ENCODE measurements around the genes ERVV-2, VN1R4 and TMC4.

- PRO-cap: bidirectional peak, plus-strand start at chr19:52942774, minus-strand start at chr19:52942584; unidirectional peak, plus-strand start at chr19:52942958
- RAMPAGE, long total RNA: start-site peak on the minus strand at chr19:52942572-52942590, 56 reads
Measured at GRCh38 chr19:52942297-52943468, 19.5 kb upstream of the ZNF888 start.

- PRO-cap: no peak
- RAMPAGE, long total RNA: no peak
Measured at GRCh38 chr19:53044590-53044886, at the start of gene ERVV-2. Gene ERVV-2, plus strand, starts transcription at chr19:53044740.

DNA sequence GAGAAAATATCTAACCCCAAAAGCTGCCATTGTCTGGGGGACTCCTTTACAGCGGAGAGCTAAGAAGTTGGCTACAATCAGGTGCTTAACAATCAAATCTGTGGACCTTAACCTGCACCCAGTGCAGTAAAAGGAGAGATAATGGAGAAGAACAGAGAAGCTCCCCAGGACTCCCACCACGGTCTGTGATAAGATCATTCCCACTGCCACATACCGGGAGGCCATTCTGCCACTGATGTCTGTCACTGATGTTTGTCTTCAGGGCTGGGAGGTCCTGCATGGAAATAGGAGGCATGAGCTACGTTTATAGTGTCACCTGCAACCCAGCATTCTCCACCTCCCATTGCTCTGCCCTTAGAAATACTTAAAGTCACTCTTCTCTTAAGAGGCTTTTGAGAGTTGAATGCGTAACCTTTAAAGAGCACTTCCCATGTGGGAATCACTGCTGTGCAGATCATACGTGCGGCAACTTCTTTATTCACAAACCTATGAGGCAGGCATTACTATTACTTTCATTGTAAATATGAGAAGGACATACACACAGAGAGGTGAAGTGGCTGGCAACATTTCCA, at the start of gene VN1R4:
Gene VN1R4 (minus strand): TSS at position 283 of the 572 bp plus-strand sequence.
- PRO-cap: no peak
- RAMPAGE, long total RNA: no peak

DNA sequence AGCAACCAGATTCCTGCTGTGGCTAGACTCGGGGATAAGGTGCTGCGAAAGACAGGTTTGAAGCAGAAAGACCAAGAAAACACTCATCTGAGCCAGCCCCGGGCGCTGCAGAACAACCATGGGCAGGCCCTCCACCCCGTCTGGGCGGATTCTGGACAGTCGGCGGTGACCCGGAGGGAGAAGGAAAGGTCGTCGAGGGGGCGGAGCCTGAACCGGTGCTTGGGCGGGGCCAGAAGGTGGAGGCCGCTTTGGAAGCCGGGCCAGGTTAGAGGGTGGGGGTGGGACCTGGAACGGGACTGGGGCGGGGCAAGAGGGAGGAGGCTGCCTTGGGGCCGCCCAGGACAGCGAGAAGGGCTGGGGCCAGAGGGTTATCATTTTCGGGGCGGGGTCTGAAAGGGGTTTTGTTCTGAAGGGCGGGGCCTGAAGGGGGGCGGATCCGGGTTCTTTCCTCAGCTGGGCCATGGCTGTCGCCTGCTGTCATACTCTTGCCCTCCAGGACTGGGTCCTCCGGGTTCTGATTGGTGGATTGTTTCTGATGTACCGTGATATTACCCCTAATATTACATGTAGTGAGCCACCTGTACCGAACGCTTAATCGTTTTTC, 4.9 kb upstream of the ZNF765 start:
- PRO-cap: no peak
- RAMPAGE, long total RNA: no peak

DNA sequence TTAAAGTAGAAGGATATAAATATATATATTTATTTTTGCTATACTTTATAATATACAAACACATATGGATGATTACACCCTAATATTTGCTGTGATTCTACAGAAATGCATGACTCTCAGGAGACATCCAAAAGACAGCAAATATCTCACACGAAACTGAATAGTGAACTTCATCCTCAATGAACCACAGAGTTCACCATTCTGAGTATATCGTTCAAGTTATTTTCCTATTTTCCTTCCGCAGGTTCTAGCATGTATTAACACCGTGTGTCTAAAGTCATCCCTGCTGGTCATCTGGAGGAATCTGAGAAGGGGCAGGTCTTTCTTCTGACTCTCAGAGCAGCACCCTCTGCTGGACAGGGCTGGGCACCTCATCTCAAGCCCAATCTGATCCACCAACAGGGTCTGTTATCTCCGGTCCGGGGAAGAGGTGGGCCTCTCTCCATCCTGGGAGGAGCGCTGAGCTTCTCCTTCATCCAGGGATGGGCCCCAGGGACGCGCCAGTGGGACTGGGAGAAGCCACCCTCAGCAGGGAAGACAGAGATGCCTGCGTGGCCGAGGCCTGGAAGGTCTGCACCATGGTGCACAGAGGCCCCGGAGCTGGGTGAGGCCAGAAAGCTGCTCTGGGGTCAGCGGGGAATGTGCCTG, 26.1 kb upstream of the ZNF331 start:
- PRO-cap: unidirectional peak, minus-strand start at position 296 of the sequence
- RAMPAGE, long total RNA: no peak

DNA sequence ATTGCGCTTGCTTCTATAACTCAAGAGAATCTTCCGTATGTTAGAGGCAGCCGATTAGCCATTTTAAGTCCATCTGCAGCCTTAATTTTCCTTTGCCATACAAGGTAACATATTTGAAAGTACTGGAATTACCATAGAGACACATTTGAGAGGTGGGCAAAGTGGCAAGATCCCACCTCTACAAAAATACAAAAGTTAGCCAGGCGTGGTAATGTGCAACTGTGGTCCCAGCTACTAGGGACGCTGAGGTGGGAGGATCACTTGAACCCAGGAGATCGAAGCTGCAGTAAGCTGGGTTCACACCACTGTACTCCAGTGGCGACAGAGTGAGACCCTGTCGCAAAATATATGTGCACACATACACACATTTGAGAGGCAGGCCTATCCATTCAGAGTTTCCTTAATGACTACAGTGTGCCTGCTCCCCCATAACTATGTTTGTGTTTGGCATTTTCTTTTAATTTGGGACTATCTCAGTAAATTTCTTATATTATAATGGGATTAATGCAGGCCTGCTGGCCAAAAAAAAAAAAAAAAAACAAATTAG, 22.9 kb downstream of the ZNF331 start:
- PRO-cap: no peak
- RAMPAGE, long total RNA: no peak

GRCh38 chr19:53561479-53561912, 23.6 kb downstream of the ZNF331 start:
- PRO-cap: unidirectional peak, plus-strand start at chr19:53561614
- RAMPAGE, long total RNA: no peak

GRCh38 chr19:53576552-53576751, 38.5 kb downstream of the ZNF331 start:
- PRO-cap: no peak
- RAMPAGE, long total RNA: no peak

DNA sequence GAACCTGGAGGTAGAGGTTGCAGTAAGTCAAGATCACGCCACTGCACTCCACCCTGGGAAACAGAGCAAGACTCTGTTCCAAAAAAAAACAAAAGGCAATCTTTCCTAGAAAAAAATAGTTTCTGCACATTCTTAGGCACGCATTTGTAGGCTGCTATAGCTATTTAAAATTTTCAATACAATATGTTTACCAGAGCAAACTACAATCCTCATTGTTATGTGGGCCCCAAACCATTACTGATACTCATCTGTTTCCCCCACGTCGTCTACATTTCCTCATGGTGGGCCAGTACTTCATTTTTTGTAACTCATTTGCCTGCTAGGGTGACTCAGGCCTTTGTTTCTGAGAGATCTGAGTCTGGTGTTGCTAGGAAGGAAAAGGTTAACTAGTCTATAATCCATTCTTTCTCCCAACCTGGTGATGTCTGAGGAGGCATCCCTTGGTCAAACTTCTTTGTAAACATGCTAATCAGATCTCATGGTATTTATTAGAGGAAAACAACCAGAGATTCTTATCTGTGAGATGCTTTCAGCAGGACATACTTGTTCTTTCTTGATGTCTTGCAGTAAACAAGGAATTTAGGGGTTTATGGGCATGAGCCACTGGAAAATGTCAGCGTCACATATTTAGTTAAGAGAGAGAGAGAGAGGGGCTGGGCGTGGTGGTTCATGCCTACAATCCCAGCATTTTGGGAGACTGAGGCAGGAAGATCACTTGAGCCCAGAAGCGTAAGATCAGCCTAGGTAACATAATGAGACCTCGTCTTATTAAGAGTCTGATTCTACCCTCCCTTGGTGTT, 9.9 kb upstream of the DPRX start:
- PRO-cap: no peak
- RAMPAGE, long total RNA: no peak

DNA sequence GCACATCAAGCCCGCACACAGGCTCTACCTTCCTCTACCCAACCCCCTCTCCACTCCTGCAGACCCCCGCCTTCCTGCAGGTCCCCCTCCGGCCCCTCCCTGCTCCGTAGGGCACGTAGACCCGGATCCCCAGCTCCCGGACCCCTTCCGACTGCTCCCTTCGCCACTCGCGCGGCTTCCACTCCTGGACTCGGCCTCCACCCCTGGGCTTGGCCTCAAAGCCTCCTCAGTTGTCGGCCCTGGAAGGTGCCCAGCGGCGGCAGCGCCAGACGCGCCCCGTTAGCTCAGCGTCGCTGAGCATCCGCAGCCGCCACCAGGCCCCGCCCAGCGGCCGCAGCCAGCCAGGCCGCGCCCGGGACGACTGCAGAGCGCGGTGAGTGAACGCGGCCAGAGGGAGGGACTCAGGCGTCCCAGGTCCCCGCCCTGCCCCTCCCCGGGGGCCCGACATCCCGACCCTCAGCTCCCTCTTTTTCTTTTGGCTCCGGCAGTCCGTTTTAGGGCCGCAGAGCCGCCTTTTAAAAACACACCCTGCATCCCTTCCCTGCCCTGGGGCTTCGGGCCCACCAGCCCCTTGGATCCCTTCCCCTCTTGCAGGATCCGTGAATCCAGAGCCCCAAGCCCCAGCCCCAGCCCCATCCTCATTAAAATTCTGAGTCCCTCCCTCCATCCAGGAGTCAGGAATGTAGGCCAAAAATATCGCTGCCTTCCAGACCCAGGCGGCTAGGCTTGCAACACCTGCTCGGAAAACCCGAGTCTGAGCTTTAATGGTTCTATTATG, 1.4 kb upstream of the MYADM start:
- PRO-cap: bidirectional peak, plus-strand start at position 366 of the sequence, minus-strand start at position 192 of the sequence
- RAMPAGE, long total RNA: no peak

DNA sequence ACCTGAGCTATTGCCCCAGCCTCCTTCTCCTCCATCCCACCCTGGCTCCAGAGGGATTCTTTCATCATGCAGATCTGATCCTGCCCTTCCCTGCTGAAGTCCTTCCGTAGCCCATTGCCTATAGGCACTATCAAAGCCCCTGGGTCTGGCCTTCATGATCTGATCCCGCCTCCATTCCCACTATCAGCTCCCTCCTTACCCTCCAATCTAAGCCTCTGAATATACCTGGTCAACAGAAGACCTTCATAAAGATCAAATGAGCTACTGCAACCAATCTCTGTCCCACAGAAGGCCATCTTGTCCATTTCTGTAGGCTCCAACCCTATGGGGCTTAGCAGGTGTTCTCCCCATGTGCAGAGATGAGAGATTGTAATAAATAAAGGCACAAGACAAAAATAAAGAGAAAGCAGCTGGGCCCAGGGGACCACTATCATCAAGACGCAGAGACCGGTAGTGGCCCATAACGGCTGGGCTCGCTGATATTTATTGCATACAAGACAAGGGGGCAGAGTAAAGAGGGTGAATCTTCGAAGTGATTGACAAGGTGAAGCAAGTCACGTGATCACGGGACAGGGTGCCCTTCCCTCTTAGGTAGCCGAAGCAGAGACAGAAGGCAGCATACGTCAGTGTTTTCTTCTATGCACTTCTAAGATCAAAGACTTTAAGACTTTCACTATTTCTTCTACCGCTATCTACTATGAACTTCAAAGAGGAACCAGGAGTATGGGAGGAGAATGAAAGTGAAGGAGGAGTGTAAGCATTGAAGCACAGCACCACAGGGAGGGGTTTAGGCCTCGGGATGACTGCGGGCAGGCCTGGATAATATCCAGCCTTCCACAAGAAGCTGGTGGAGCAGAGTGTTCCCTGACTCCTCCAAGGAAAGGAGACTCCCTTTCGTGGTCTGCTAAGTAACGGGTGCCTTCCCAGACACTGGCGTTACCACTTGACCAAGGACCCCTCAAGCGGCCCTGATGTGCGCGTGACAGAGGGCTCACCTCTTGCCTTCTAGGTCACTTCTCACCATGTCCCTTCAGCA, 4.7 kb upstream of the PRKCG start:
- PRO-cap: no peak
- RAMPAGE, long total RNA: no peak

DNA sequence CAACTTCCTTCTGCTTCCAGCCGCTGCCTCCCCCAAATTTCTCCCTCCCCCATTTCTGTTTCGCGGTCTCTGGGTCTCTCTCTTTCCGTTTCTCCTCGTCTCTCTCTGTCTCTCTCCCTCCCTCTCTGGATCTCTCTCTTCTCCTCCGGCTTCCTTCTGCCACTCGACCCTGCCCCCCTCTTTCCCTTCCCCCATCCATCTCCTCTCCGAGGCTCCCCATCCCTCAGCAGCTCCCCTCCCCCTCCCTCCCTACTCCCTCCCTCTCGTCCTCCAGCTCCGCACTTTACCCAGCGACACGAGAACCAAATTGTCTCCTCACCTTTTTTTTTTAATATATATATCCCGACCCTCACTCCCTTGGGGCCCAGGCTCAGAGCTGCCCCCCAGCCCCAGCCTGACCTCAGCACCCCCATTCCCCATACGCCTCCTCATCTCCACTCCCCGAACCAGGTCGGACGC, 3.5 kb upstream of the CACNG8 start:
- PRO-cap: no peak
- RAMPAGE, long total RNA: no peak

GRCh38 chr19:54094603-54095002, 6.0 kb downstream of the OSCAR start:
- PRO-cap: no peak
- RAMPAGE, long total RNA: no peak

DNA sequence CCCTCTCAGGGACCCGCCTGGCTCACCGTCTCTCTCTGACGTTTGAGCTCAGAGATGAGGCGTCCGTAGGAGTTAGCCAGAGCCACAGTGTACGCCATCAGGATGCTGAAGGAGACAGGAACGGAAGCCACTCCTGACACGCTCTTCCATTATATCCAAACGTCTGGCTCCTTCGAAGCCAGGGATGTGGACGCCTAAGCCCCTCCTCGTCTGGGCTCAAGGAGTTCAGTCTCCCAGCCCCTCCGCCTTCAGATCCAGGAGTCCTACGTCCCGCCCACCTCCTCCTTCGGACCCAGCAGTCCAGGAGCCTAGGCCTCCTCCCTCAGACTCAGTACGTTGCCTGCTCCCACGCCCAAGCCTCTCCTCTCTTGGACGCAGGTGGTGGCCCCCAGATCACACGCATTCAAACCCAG, 926 bp upstream of the LENG1 start:
- PRO-cap: no peak
- RAMPAGE, long total RNA: no peak

GRCh38 chr19:54164439-54165162, 5.1 kb upstream of the LENG1 start:
- PRO-cap: unidirectional peak, minus-strand start at chr19:54164735
- RAMPAGE, long total RNA: no peak

- PRO-cap: unidirectional peak, minus-strand start at chr19:54172766
- RAMPAGE, long total RNA: start-site peak on the minus strand at chr19:54173139-54173174, 48 reads
Measured at GRCh38 chr19:54172222-54173479, at the start of gene TMC4. Gene TMC4, minus strand, starts transcription at chr19:54173160.

GRCh38 chr19:54189238-54189485, 218 bp downstream of the MBOAT7 start:
- PRO-cap: bidirectional peak, plus-strand start at chr19:54189468, minus-strand start at chr19:54189374
- RAMPAGE, long total RNA: no peak

DNA sequence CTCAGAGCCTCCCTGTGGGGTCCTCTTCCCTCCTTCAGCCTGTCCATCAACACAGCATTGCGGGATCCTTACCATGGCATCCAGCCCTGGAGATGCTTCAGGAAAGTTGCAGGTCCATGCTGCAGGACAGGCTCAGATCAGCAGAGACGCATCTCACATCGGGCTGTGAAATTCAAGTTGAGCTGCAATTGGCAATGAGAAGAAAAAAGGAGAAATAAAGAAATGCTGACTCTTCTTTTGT, 9.5 kb downstream of the LILRB2 start:
- PRO-cap: no peak
- RAMPAGE, long total RNA: no peak

GRCh38 chr19:54370385-54370851, 5.7 kb upstream of the LAIR1 start:
- PRO-cap: no peak
- RAMPAGE, long total RNA: no peak

- PRO-cap: no peak
- RAMPAGE, long total RNA: no peak
Measured at GRCh38 chr19:54498080-54498654, 4.5 kb upstream of the LAIR2 start.